CMK (cell line): ENCODE measurements around a stretch of chr13.

GRCh38 chr13:77136886-77137594 lies 110.1 kb upstream of the FBXL3 start:
- RRBS: no CpG with 5 or more reads among the region's 4 CpGs

DNA sequence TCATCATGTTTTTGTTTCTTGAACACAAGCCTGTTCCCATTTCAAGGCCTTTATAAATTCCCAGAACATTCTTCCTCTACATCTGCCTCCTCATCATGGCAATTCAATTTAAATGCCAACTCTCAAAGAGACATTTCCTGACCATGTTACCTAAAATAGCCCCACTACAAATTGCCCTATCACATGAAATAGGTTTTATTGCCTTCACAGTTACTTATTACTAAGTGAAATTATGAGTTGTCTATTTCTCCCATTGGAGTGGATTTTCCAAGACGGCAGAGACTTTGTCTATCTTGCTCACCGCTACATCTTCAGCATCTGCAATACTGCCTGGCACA lies 3.5 kb downstream of the MYCBP2 start:
- RRBS: no CpG with 5 or more reads among the region's 2 CpGs

- RRBS: no CpG with 5 or more reads among the region's 11 CpGs
Observed at GRCh38 chr13:77325886-77326227, 1.0 kb downstream of the MYCBP2 start.

- RRBS: no CpG with 5 or more reads among the region's 1 CpG
Observed at GRCh38 chr13:77746279-77746725, 48.8 kb downstream of the SLAIN1 start.

GRCh38 chr13:77853676-77853889 lies 65.0 kb downstream of the EDNRB start:
- RRBS: no CpG with 5 or more reads among the region's 2 CpGs

DNA sequence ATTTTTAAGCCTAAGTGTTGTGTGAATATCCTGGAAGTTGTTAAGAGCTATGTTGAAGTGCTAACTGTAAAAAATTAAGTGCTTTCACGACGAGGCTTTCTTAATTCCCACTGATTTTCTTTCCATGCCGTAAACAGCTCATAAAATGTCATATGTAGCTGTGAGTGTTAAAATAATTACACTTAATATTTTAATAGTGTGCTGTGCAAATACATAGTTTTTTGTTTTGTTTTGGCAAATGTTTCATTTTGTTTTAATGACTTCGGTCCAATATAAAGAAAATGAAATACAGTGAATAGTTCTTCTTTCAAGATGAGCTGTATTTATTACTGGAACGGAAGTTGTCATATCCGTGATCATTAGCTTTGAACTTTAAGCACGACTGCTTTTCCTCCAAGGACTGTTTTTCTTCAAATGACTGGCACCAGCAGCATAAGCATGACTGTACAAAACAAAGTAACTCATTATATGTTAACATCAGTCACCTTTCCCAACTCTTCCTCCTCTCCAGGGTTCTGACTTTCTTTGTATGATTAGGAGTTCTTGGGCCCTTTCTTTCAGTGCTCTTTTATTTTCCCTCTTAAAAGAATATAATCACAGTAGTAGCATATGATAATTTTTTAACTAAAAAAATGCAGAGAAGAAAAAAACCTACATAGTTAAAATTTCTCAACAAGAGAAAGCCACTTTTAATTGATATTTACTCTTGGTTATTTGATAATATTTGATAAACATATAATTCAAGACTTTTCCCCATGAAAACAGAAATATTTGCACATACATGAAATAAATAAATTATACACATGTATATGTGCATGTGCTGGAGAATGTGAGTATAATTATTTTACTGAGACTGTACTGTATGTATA lies 20.5 kb downstream of the EDNRB start:
- RRBS: no CpG with 5 or more reads among the region's 7 CpGs

DNA sequence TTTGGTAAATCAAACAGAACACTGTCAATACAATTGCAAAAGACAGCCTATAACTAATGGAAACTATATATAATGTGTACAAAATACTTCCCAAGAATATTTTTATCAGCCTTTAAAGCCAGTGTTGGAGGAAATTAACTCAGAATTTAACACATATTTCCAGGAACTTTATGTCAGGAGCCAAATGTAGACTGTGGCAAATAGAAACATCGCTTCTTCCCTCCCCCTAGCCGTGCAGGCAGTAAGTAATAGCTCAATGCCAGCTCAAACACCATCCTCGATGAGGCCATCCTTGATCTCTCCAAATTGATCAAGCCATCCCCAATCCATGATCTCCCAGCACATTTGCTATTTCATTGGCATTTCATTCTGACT lies 1.3 kb downstream of the OBI1 start:
- RRBS: no CpG with 5 or more reads among the region's 3 CpGs

DNA sequence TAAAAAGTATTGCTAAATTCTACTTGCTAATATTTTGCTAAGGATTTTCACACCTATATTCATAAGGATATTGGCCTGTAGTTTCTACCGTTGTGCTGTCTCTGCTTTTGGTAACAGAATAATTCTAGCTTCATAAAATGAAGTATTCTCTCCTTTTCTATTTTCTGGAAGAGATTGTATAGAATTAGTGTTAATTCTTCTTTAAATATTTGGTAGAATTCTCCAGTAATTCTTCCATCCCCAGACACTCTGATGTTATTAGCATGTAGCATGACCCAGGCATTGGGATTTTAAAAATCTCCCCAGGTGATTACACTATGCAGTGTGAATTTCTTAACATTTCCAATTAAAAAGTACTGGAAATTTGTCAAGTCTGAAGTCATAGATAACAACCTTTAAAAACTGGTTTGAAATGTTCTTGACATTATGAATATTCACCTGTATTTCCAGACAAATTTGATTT lies 97.2 kb downstream of the RBM26 start:
- RRBS: no CpG with 5 or more reads among the region's 1 CpG

DNA sequence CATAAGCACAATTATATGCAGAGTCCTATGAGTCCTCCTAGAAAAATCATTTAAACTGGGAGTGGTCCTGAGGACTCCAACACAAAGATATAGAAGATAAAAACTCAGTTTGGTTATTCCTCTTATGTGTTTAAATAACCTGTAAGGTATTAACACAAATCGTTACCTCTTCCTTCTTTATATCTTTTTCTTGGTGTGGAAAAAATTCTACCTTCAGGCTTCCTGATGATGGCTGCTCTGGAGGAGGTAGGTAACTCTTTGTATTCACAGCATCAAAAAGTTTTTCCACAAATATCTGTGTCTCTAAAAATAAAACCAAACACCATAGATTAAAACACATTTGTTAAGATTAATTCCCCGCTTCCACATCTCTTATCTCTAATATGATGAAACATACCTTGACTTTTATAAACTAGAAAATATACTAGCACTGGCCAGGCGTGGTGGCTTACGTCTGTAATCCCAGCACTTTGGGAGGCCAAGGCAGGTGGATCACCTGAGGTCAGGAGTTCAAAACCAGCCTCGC lies 28.8 kb downstream of the RBM26 start:
- RRBS: no CpG with 5 or more reads among the region's 5 CpGs

DNA sequence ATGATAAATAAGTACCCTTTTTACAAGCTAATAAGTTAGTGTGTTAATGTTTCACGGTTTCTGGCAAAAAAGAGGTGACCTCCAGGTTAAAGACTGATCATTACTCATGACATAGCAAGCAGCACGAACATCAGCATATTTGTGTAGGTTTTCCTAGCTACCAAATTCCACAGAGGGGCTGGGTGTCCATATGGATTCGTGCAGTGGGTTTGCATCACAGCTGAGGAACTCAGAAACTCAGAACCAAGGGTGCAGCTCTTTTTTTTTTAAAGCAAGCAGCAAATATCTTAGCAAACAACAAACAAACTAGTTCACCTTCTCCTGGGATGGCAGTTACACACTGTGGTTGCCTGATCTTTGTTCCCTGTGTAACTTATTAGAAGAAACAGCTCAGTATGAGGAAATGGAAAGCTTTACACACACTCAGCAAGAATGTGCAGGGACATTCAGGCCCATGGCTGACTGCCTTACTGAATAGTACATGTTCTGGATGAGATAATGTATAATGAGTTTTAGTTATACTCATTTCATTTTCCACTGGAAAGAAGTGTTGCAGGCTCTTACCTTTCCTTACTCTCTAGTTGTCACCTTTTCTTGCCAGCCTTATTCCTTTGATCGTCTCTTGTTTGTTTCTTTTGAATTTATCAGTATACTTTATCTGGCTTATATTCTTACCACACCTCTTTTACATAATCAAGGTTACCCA lies 4.2 kb downstream of the NDFIP2 start:
- RRBS: no CpG with 5 or more reads among the region's 4 CpGs

GRCh38 chr13:80010188-80010818 lies 330.6 kb downstream of the SPRY2 start:
- RRBS: no CpG with 5 or more reads among the region's 6 CpGs

GRCh38 chr13:80337519-80338094 lies 3.3 kb downstream of the SPRY2 start:
- RRBS: no CpG with 5 or more reads among the region's 16 CpGs

- RRBS: no CpG with 5 or more reads among the region's 8 CpGs
Observed at GRCh38 chr13:80469592-80470619, 129.0 kb upstream of the SPRY2 start.

DNA sequence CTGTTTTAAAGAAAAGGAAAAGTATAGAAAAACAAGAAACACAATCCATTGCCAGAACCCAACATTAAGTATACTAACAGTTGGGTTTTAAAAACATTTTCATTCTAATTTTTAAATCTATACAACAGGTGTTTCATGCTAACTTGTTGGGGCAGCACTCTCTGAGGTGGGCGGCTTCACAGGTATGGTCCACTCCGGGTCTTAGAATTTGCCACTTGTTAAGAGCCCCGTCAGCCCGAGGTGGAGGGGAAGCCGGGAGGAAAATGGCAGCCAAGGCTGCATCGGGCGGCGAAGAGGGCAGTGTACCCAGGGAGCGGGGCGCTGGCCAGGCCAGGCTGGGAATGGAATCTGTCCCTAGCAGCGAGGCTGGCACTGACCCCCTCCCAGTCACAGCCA lies 313.6 kb upstream of the SPRY2 start:
- RRBS: 97% methylated on average over 4 of the region's 11 CpGs

DNA sequence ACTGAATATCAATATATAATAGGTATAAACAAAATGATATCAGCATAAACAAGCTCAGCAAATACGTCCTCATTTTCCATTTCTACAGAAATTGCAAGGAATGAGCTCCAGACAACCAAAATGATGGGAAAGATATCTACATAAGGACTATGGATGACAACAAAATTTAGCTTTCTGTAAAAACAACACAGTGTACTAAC lies 1662.6 kb downstream of the SLITRK1 start:
- RRBS: no CpG with 5 or more reads among the region's 1 CpG

DNA sequence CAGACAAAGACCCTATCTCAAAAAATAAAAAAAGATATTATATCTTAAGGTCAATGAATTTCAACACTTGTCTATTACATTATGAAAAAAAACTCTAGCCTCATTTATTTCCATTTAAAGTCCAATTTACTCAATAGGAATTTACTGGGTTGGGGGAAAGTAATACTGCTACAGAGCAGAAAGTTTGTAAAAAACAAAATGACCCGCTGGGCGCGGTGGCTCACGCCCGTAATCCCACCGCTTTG lies 745.8 kb downstream of the SLITRK1 start:
- RRBS: no CpG with 5 or more reads among the region's 6 CpGs

- RRBS: no CpG with 5 or more reads among the region's 1 CpG
Observed at GRCh38 chr13:87516764-87517104, 154.4 kb upstream of the SLITRK5 start.

DNA sequence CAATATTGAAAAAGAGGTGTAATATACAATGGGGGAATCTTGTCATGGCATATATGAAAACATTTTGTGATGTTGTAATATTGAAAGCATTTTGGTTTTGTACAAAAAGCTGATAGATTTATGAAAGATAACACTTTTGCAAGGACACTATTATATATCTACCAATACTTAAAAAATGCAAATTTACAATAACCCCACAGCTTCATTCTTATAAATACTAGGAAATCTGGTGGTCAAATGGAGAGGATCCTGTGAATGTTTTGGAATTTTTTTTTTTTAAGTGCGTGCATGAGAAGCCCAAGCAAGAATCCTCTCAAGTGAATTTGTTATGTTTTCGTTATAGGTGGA lies 1263.0 kb downstream of the SLITRK5 start:
- RRBS: no CpG with 5 or more reads among the region's 2 CpGs

- RRBS: no CpG with 5 or more reads among the region's 5 CpGs
Observed at GRCh38 chr13:90495499-90495807, 903.0 kb upstream of the GPC5 start.